Mesenchymal stem cell of adipose (primary cell): Measurements from ENCODE around the gene RTL1.

DNA sequence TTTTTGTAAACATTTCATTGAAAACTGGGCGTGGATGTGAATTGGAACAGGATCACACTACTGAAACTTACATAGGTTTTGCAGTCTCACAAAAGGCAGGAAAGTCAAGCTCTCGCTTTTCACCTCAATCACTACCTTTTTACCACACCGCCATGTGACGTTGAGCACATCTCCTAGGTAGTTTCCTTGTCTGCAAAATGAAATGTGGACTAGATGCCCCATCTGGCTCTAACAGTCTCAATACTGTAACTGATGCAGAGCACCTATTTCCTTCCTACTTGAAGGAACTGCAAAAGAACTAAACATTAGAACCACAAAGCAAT lies 4.4 kb upstream of the YY1 start:
- CAGE, long polyA plus RNA, result no peak

- CAGE, long polyA plus RNA, result no peak
These were observed 20.6 kb downstream of the YY1 start for GRCh38 chr14:100259503-100260007.

DNA sequence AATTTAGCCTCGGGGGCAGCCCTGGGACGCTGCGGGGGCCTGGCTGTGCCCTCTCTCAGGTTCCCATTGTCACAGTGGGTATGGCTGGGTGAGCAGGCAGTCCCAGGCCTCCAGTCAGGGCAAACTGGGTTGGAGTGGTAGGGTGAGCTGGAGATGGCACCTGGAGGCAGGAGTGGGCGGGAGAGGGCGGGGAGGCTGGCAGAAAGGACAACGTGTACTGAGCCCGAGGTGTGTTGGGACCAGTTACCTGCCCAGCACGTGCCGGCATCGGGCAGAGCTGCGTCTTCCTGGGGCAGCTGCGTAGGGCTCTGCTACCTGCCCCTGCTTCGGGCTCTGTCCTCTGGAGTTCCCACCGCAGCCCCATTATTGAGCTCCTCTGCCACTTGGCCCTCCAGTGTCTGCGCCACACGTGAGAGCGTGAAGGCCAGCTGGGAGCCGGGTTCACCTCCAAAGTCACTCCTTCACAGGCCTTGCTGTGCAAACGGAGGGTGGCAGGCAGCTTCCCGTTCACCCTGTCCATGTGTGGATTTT lies 7.6 kb upstream of the SLC25A29 start:
- CAGE, long polyA plus RNA, result no peak

GRCh38 chr14:100372246-100373273 lies 2.6 kb downstream of the WARS1 start:
- CAGE, long polyA plus RNA, result no peak

- CAGE, long polyA plus RNA, result no peak
These were observed 30.1 kb downstream of the WDR25 start for GRCh38 chr14:100406073-100407179.

DNA sequence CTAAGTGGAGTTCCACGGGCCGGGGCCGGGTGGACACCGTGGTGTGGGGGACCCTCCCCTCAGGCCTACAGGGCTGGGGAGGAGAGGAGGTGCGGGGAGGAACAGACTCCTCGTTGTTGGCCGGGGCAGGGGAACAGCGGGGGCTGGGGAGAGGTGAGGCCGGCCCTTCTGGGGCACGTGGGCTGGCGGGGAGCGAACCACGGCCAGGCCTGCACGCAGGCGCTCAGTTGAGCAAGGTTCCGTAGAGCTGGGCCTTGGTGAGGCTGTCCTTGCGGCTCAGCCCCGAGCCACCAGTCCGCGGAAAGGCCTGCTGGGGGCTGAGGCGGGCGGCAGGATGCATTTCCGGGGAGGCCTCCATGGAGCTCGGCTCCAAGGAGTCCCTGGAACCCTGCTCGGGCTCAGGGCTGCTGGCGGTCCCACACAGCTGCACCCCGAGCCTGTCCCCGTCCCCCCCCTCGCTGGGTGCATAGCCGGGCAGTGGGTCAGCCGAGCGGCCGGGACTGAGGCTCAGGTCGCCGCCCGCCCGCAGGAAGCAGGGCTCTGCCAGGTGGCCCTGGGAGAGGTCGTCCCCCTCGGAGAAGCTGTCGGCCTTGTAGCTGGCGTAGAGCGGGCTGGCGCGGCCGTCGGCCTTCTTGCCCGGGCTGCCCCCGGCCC lies 49.3 kb downstream of the BEGAIN start:
- CAGE, long polyA plus RNA, result no peak

DNA sequence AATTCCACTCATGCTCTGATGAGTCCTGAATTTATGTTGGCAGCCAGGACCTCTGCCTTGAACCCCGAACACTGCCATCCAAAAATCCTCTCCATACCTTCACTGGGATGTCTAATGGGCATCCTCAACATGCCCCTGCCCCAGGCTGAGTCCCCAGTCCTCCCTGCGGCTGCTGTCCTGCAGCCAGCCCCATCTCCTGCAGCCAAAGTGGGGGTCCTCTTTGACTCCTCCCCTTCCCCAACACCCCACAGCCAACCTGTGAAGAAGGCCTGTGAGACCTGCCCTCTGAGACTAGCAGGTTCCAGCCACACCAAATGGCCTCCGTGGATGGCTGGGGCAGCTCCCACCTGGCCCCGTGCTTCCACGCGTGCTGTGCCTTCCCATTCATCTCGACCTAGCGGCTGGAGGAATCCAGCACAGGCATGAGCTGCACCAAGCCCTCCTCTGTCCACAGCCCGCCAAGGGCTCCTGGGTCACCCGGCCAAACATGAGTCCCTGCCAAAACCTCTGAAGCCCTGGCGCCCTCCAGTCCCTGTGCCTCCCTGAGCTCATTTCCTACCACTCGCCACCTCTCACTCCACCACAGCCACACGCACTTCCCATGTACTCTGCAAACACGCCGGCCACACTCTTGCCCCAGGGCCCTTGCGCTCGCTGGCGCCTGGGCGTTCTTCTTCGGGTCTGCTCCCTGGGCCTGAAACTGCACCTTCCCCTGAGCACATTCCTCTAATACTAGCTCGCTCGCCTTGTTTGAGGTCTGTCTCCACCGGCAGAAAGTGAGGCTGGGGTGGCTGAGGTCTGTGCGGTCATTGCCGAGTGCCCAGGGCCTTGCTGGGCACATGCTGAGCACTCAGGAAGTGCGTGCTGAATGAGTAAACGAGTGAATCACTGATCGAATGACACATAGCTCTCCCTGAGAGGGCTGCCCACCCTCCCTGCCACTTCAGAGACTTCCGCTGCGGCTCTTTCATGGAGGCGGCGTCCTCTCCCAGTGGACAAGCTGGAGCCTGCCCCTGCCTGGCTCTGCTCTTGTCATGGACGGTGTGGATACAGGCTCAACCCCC lies 33.9 kb upstream of the DLK1 start:
- CAGE, long polyA plus RNA, result no peak

GRCh38 chr14:100771156-100771643 lies 44.5 kb downstream of the DLK1 start:
- CAGE, long polyA plus RNA, result no peak

GRCh38 chr14:100811512-100811876 lies 84.8 kb downstream of the DLK1 start:
- CAGE, long polyA plus RNA, result no peak

- CAGE, long polyA plus RNA, result no peak
These were observed 79.3 kb downstream of the RTL1 start for GRCh38 chr14:100824114-100824711.

- CAGE, long polyA plus RNA, result no peak
These were observed at the start of gene RTL1 for GRCh38 chr14:100903577-100903838. TSS of gene RTL1 (minus strand) at chr14:100903722.

GRCh38 chr14:100906698-100907218 lies 3.2 kb upstream of the RTL1 start:
- CAGE, long polyA plus RNA, result no peak

GRCh38 chr14:100986961-100987280 lies 83.4 kb upstream of the RTL1 start:
- CAGE, long polyA plus RNA, result no peak

GRCh38 chr14:101073199-101073829 lies 169.8 kb upstream of the RTL1 start:
- CAGE, long polyA plus RNA, result no peak

DNA sequence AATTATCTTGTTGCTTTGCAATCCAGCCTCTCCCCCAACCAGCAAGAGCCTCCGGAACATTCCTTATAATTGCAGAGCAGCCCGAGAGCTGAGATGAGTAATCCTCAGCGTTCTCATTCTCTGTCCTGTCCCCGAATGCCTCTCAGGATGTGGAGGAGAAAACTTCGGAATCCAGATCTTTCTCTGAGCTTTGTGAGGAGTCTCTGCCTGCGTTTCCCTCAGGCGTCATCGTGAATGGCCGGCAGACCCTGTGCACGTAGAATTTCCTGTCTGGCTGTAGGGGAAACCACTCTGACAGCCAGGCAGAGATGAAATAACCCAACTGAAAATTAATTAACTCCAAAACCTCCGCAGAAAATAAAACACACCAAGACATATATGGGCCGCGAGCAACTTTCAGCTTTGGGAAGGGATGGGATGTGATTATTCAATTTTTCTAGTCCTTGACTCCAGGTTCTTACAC lies 360.6 kb upstream of the PPP2R5C start:
- CAGE, long polyA plus RNA, result no peak

DNA sequence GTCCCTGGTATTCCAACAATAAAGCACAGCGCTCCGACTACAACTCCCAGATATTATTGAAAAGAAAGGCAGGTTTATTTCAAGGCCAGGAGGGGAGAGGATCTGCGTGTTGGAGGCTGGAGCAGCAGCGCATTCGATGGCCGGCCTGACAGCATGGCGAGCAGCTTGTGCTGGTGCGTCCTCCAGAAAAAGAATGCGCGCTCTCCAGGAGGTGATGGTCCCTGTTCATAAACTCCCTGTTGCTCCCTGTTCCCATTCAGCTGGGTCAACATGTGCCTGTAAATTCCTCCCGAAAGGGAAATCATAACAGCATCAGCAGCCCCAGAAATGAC lies 353.2 kb upstream of the PPP2R5C start:
- CAGE, long polyA plus RNA, result no peak

GRCh38 chr14:101480512-101481071 lies 280.9 kb upstream of the PPP2R5C start:
- CAGE, long polyA plus RNA, result no peak

DNA sequence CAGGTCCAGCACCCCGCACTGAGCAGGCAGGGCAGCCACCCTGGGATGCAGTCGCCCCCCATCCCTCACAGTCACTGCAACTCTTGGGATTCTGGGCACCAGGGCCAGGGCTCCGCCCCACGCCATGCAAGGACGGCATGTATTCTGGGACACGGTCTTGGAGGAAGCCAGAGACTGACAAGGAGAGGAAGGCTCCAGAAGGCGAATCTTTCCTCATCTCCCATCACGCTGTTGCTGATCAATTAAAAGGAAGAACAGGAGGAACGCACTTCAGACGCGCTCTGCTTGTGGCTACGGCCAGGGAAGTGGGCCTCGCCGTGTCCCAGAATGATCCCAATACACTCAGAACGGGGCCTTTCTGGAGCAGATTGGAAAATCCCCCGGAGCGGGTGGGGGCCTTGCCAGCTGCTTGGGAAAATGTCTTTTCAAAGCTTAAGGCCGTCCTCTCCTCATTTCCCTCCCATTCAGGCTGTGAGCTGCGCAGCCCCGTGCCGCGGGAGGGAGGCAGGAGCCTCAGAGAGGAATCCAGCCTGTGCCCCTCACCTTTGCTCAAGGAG lies 254.4 kb upstream of the PPP2R5C start:
- CAGE, long polyA plus RNA, result no peak

- CAGE, long polyA plus RNA, result no peak
These were observed 177.0 kb upstream of the PPP2R5C start for GRCh38 chr14:101584547-101584887.

DNA sequence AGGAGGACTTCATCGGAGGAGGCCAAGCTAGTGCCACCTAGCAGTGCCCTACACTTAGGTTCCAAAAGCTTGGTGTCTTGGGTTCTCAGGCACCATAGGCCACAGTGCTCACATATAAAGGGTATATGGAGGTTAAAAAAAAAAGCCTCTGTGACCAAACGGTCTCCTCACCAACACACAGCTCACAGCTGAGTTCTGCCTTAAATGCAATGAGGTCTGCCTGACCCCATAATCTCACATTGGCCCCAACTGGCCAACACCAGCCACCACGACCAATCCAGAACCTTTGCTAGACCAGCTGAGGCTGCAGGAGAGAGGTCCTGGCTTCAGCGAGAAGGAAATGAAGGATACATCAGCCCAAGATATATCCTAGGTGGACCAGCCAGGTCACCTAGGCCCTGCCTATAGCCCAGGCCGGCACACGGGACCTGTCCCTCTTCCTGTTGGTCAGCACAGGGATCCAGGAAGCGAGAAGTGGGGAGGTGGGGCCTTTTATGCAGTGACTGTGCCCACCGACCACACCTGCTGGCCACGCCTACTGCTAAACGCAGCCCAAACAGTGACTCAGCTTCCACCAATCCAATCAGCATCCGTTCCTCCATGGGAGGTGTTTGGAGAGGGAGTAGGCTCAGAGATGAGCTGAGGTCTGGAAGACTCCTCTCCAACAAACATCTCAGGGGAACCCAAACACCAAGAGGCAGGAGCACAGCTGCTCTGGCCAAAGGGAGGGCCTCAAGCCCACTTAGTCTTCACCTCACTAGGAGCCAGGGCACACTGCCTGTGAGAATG lies 51.5 kb upstream of the PPP2R5C start:
- CAGE, long polyA plus RNA, result no peak